Measurements from ENCODE around the gene KCNQ4.

DNA sequence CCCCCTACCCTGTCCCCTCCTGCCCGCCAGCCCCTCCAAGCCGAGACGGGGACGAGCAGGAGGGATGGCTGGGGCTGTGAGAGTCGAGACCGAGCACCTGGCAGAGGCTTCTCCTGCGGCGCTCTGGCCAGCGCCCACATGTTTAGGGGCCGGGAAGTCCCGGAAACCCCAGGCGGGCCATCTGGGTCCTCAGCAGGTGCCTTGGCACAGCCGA, 3.2 kb upstream of the RIMS3 start:
- PRO-cap, result no peak

GRCh38 chr1:40711316-40712381, 20.1 kb downstream of the NFYC start:
- PRO-cap, result no peak

DNA sequence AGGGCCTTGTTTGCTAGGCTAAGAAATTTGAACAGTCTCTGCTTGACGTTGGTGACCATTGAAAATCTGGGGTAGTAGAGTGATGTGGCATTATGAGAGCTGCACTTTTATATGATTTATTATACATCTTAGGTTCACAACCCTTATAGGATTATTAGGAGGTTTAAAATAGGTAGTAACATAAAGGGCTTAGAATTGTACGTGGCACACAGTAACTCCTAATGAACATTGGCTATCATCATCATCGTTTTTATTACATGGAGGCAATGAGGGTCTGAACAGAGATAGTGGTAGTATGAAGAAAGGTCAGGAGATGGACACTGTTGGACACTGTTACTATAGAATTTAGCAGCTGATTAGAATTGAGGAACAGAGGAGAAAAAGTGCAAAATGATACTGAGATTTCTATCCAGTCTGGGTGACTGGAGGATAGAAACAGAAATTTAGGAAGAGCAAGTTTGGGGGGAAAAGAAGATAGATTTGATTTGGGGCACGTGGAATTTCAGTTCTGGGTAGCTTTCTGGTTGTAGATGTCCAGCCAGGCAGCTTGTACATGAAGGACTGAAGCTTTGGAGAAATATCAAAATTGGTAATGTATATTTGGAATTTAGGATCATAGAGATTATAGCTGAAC, 25.1 kb downstream of the NFYC start:
- PRO-cap, result no peak

- PRO-cap, result bidirectional peak, plus-strand start at chr1:40783814, minus-strand start at chr1:40783714
Observed at GRCh38 chr1:40783594-40784043, at the start of gene KCNQ4. TSS of gene KCNQ4 (plus strand) at chr1:40783787.

DNA sequence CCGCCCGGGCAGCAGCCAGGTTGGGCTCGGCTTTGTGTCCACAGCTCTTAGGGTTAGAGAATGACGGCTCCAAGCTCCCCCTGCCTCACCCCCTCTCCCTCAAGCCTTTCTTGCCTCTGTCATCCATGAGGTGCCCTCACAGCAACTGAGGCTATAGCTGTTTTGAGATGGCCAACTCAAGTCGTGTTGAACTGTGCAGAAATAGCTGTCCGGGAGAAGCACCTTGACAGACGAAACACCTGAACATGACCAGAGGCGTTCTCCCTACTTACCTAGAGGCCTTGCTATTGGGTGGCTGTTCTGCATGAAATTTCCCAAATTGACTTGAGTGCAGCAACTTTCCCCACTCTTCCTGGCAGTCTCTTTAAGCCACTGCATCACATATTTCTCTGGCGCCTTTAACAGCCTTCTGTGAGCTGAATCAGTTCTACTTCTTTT, 1.1 kb upstream of the SLFNL1 start:
- PRO-cap, result no peak

- PRO-cap, result no peak
Observed at GRCh38 chr1:41023062-41024259, 1.9 kb upstream of the SLFNL1 start.

DNA sequence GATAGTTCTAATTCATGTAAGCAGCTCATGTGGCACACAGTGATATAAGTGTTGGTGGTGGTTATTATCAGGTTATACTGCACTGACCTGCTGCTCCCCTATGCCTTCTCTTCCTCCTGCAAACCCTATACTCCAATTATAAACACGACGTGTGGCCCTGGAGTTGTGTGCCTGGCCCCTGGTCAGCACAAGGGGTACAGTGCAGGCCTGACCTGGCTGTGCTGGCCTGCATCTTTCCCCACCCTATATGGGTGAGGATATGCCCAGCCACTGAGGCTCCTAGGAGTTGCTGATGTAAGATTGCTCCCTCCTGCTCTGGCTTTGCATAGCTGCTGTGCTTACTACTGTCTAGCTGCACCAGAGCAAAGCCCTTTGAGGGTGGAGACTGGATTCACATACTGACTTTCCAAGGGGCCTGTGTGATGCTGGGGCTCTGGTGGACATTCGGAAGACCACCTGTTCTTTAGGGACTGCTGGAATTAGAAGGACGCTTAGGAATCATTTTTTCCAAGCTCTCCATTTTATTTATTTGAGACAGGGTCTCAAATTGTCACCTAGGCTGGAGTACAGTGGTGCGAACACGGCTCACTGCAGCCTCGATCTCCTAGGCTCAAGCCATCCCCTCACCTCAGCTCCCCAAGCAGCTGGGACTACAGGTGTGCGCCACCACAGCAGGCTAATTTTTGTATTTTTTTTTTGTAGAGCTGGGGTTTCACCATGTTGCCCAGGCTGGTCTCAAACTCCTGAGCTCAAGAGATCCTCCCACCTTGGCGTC, 4.9 kb upstream of the SLFNL1 start:
- PRO-cap, result no peak

- PRO-cap, result no peak
Observed at GRCh38 chr1:41037025-41037783, 15.7 kb upstream of the SLFNL1 start.

GRCh38 chr1:41241214-41241957, 720 bp downstream of the SCMH1 start:
- PRO-cap, result bidirectional peak, plus-strand start at chr1:41241395, minus-strand start at chr1:41241358

- PRO-cap, result unidirectional peak, minus-strand start at chr1:41360964
Observed at GRCh38 chr1:41360739-41361173, 118.7 kb upstream of the SCMH1 start.

DNA sequence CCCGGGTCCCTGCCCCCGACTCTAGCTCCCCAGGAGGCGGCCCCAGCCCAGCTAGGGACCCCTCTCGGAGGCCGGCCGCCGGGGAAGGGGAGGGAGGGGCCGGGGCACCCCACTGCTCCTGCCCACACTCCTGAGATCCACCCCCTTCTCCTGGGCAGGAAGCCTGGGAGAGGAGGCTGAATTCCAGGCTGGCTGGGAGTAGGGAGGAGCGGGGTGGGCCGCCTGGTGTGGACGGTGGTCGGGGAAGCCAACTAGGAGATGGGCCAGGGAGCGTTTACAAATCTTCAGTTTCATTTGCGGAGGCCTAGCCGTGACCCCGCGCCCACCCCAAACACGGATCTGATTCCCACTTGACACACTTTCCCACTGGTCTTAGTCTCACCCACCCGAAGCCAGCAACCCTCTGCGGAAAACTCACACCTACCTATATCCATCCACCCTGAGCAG, 101.7 kb downstream of the EDN2 start:
- PRO-cap, result no peak

GRCh38 chr1:41387638-41388148, 96.8 kb downstream of the EDN2 start:
- PRO-cap, result no peak

GRCh38 chr1:41423411-41424104, 60.9 kb downstream of the EDN2 start:
- PRO-cap, result no peak

DNA sequence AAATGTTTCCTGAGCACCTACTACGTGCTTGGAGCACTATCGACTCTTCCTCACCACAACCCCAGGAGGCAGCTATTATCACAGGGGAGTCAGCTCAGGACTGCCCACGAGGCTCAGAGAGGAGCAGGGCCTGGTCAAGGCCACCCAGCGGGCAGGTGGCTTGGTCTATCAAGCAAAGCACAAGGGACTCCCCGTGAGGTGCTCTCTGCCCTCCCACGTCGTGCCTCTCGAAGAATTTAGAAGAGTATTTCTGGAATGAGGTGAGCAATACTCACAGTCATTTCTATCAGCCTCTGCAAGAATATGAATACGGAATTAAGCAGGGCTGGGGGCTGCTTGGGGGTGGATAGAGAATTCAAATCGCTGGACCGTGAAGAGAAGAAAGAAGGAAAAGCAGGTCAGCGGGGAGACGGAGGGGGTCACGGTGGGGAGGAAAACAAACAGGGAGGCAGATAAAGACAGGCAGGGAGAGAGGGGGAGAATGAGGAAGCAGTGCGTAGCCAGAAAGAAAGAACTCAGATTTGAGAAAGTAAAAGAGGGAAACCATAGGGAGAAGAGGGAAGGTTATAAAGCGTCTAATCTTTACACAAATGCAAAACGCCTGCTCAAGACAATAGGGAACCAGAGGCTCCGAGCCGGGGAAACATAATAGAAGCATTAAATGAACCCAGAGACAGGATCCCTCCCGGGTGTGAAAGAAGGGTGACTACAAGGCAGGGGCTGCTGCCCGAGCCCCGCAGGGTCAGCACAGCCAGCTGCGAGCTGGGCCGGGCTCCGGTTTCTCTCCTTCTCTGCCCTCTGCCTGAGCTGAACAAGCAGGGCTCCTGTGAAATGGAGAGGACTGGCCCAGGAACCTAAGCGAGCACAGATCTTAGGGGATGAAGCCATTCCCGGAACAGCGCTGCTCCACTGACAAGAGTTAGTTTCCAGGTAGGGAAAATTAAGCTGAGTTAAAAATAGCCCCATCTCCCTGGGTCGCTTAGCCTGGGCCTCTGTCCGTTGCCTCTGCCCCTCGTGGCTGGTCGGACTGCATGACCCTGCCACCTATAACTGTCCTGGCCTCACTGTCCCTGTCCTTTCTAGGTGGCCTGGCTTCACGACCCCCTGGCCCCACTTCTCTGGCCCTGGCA, 2.1 kb upstream of the EDN2 start:
- PRO-cap, result no peak

- PRO-cap, result no peak
Observed at GRCh38 chr1:41641161-41641829, 156.8 kb upstream of the EDN2 start.

- PRO-cap, result no peak
Observed at GRCh38 chr1:41665082-41665889, 180.8 kb upstream of the EDN2 start.

DNA sequence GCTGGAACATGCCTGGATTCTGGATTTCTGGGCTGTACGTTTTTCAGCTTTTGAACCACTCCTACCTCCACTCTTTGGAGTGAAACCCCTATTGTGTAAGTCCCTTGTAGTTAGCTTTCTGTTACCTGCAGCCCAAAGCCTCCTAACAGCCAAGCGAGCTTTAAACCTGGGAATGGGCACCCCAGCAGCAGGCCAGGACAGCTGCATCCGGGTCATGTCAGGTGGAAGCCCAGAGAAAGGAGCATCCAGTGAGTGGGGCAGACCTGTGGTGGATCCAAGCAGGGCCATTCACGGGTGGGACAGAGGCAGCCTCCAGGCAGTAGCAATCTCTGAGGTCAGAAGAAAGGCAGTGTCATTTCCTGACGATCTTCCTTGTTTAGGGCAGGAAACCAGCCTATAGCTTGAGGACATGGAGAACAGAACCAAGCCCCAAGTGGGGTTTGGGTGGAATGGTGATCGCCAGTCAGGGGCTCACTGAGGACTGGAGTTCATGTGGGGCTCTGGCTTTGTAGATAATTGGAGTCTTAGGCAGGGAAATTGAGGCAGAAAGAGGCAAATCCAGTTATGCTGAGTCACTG, 209.5 kb downstream of the HIVEP3 start:
- PRO-cap, result no peak

- PRO-cap, result no peak
Observed at GRCh38 chr1:41773006-41773500, 145.7 kb downstream of the HIVEP3 start.

DNA sequence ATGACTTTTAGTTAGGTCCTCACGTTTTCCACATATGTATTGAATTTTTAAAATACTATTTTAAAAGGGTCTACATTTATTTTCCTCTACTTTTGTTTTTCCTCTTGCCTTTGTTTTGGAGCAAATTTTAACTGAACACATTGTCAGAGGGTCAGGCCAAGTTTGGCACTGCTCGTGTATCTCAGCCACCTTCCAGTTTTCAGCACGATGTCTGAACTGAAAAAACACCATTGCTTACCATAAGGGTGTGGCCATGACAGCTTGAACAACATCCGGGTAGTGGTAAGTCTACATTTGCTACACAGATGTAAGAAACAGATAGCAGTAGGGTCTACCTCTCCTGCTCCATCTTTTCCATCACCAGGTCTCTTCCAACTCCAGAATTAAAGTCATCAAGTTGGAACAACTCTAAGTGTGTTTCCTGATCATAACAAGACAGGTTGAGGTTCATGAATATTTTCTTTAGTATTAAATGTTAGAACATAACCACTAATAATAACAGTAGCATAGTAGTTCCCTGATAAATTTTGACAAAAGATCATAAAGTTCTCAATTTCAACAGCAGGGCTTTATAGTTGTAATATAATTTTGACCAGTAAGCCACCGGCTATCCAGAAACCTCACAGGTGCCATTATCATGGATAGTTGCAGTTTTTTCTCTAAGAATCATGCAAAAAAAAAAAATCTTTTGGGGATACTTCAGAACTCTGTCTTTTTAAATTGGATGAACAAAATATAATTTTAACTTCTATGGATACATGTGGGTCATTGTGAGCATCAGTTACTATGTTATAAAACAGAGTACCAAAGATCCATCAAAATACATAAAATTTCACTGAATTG, 4.0 kb downstream of the HIVEP3 start:
- PRO-cap, result no peak

- PRO-cap, result bidirectional peak, plus-strand start at chr1:42168232, minus-strand start at chr1:42168126
Observed at GRCh38 chr1:42168010-42168300, 3.4 kb upstream of the GUCA2A start.